ENCODE data around the gene ADNP.

DNA sequence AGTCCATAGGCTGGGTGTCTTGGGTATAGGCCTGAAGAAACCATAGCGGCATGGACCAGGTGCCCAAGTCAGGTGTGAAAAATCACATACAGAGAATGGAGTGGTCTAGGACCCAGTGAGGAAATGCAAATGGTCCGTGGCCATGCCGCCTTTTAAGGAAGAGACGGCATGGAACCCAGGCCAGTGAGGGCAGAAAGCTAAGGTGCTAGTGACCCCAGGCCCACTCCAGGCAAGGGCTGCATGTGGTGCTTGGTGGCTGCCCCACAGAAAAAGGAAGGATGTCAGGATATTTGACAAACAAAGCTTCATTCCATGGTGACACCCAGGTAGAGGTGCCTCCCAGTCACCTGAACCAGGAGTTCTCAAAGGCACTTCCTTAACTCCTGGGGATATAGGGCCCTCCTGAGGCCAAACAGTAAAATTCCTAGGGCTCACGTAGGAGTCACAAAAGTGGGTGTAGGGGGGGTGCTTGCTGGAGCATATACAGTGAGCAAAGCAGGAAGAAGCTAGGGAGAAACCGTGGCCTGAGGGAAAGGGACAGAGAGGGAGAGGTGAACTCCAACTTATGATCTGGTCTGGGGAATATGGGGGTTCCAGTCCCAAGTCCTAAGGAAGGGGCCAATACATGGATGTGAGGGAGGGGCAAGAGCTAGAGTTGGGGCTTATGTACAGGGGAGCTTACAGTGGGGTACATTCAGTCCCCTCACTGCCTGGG lies 1.3 kb downstream of the PEDS1 start:
- PRO-cap, result bidirectional peak, plus-strand start at position 509 of the sequence, minus-strand start at position 273 of the sequence

- PRO-cap, result no peak
Measured at GRCh38 chr20:50216540-50217030, 26.0 kb downstream of the CEBPB start.

DNA sequence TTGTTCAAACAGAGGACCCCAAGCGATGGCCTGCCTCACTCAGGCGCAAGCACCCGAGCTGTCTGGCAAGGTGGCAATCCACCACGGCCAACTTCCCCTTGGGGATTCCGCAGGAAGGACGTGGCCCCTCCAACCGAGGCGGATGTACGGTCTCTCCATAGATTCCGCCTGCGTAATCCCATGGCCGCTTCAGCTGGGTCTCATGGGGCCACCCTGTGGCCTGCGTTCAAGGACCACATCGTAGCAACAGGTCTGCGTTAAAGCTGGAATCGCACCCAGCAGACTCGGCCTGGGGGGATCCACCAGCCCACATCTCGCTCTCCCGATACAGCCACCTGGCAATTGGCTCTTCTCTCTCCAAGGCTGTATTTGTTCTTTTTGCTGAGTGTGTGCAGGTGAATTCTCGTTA lies 80.0 kb downstream of the CEBPB start:
- PRO-cap, result no peak

DNA sequence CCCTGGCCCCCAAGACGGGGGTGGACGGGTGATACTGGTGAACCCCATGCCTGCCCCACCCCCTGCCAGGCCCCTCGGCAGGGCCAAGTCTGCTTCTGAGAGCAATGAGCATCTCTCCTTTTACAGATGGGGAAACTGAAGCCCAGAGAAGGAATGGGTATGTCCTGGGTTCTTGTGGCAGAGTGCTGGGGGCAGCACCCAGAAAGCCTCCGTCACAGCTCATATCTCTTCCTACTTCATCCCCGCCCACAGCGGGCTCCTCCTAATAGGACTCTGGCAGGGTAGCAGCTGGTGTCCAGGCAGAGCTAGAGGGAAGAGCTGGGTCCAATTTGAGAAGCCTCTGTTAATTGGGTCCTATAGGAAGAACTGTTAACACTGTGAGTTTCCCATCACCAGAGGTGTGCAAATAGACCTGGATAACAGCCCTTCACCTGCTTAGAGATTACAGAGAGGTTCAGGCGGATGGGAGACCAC lies 106.4 kb downstream of the CEBPB start:
- PRO-cap, result no peak

- PRO-cap, result no peak
Measured at GRCh38 chr20:50303898-50304408, 113.3 kb downstream of the CEBPB start.

- PRO-cap, result no peak
Measured at GRCh38 chr20:50396080-50396436, 114.1 kb upstream of the PTPN1 start.

- PRO-cap, result unidirectional peak, plus-strand start at chr20:50422548
Measured at GRCh38 chr20:50422209-50422963, 87.8 kb upstream of the PTPN1 start.

- PRO-cap, result no peak
Measured at GRCh38 chr20:50438988-50439438, 71.2 kb upstream of the PTPN1 start.

GRCh38 chr20:50442451-50443051 lies 67.6 kb upstream of the PTPN1 start:
- PRO-cap, result no peak

- PRO-cap, result no peak
Measured at GRCh38 chr20:50511133-50511555, 961 bp downstream of the PTPN1 start.

DNA sequence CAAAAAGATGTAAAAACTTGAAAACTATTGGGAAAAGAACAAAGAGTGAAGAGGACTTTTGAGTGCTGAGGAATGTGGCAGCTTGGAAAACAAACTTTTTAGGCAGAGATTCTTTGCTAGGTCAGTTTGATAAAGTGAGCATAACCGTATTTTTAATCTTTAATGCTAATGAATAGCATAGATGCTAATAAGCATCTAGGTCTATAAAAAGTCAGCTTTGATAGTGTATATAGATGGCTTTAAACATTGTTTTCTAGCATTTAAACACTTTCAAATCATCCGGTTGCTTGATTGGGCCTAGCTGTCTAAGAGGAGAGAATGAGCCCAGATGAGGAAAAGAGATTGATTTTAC lies 2.8 kb downstream of the PTPN1 start:
- PRO-cap, result no peak

DNA sequence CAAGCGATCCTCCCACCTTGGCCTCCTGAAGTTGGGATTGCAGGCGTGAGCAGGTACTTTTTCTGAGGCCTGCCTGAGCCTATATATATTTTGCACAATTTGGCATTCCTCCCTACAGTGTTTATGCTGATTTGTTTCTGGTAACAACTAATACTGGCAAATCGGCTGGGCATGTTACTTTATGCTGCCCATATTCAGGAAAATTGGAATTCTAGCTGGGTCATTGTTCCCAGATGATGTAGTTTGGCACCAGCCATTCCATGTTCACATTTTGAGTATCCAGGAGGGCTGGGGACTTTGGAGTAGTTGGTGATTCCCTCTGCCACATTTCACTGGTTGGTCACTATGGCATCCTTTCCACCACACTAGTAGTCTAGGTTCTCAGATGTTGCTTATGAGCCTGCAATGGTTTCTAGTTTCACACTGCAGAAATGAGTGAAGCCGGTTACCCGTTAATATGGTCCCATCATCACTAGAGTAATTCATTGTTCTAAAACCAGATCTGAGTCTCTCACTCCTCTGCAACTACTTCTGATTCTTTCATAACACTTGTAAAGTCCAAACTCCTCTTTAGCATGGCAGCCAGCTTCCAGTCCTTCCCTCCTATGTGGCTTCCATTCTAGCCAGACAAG lies 4.5 kb downstream of the PTPN1 start:
- PRO-cap, result no peak

- PRO-cap, result no peak
Measured at GRCh38 chr20:50542958-50543776, 33.0 kb downstream of the PTPN1 start.

DNA sequence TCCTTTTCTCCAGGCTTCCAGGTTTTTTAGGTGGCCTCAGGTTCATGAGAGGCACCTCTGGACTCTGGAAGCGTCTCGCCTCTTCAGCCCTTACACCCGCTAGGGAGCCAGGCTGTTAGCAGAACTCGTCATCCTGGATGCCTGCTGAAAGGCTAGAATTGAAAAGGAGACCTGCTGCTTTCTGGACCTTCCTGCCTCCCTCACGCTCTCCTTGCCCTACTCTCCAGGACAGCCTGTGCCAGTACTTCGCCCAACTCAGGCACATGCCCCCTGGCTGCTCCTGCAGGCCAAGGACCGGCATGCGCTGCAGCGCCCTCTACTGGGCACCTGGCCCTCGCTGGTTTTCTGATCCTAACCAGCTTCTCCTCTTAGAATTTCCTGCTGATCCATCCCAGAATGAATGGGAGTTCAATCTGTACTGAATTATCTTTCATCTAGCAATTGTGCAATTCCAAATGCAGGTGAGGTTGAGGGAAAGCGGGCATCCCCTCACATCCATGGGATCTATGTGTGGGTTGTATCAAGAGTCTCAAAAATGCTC lies 77.9 kb downstream of the PTPN1 start:
- PRO-cap, result no peak

DNA sequence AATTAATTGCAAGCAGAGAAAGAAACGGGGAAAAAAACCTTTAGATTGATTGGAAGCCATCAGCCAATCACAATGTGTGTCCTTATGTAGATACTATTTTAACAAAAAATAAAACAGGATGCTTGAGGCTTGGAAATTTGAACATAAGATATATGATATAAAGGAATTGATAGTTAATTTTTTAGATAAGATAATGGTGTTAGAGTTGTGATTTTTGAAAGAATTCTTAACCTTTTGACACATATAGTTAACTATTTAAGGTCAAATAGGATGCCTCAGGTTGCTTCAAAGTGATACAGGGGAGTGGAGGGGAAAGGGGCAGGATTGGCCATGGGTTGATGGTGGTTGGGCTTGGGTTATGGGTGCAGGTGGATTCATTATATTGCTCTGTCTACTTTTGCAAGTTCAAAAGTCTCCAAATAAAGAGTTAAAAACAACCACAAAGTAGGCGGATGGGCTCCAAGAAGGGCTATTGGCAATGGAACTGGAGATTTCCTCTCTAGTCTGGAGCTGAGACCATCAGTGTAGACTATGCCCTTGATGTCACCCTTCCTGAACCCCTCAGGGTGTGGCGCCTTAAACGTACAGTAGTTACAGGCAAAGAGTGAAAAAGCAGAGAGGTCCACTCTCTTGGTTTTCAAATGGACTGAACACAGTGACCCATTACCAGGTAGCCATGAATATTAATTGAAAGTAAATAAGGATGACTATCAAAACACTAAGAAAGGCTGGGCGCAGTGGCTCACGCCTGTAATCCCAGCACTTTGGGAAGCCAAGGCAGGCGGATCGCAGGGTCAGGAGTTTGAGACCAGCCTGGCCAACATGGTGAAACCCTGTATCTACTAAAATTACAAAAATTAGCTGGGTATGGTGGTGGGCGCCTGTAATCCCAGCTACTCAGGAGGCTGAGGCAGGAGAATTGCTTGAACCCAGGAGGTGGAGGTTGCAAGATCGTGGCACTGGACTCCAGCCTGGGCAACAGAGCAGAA lies 81.2 kb downstream of the PTPN1 start:
- PRO-cap, result no peak

- PRO-cap, result no peak
Measured at GRCh38 chr20:50636513-50637391, 54.6 kb downstream of the RIPOR3 start.

GRCh38 chr20:50689286-50689770 lies 2.0 kb downstream of the RIPOR3 start:
- PRO-cap, result no peak

GRCh38 chr20:50822056-50822403 lies 27.2 kb downstream of the BCAS4 start:
- PRO-cap, result no peak

GRCh38 chr20:50927518-50928406 lies 3.5 kb downstream of the ADNP start:
- PRO-cap, result no peak

DNA sequence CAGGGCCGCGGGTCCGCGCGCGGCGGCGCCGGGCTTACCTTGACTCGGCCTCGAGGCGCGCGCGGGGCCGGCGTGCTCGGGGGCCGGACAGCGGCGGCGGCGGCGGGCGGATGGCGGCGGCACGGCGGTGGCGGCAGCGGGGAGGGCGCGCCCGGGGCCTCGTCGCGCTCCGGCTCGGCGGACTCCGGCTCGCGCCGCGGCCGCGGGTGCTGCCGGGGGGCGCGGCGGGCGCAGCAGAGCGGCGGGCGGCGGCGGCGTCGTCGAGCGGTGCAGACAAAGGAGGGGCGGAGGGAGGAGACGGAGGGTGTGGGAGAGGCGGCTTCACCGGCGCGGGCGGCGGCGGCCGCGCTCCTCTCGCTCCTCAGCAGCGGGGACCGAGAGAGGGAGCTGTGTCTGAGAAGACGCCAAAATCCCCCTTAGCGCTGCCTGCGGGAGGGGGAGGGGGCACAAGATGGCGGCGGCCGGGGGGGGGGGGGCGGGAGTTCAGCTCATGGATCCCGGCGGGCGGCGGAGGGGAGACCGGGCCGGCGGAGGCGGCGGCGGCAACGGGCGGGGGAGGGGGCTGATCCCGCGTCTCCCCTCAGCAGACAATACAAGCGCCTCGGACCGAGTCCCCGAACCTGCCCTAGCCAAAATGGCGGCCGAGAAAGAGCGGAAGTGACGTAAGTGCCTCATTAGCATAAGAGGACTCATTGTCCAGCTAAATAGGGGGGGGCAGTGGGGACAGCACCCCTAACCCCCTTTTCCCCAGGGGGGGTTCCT lies at the start of gene ADNP:
ADNP (minus strand) TSS at position 650 of the 762 bp plus-strand sequence.
- PRO-cap, result bidirectional peak, plus-strand start at position 90 of the sequence, minus-strand start outside the sequence; bidirectional peak, plus-strand start at position 276 of the sequence, minus-strand start at position 418 of the sequence; bidirectional peak, plus-strand start outside the sequence, minus-strand start at position 627 of the sequence